Bronchus fibroblast of lung (primary cell): Measurements from ENCODE around the genes FOXJ3, RIMKLA and TMEM269.

DNA sequence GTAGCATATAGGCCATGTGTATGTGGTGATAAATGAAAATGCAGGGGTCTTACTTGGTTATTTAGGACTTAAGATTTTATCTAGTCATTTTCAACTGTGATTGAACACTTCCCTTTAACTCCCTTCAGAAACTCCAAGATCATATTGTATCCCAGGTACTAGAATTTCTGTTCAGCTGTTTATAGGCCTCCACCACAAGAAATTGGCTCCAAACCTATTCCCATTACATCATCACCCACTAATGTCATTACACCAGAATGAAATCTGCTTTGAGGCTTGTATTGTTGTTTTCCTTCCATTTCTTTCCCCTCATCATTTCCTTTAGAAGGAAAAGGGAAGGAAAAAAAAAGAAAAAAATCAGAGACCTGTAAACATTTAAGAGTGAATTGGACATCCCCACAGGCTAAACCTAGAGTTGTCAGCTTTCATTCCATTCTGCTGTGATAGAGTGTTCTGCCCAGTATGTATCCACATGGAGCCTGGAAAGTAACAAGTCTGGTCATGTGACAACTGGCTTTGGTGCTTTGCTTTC, 44.5 kb downstream of the NFYC start:
- RAMPAGE, long total RNA, result no peak

- RAMPAGE, long total RNA, result no peak
These were observed 43.6 kb upstream of the KCNQ4 start for GRCh38 chr1:40739815-40740568.

GRCh38 chr1:40818434-40819117, 35.0 kb downstream of the KCNQ4 start:
- RAMPAGE, long total RNA, result no peak

DNA sequence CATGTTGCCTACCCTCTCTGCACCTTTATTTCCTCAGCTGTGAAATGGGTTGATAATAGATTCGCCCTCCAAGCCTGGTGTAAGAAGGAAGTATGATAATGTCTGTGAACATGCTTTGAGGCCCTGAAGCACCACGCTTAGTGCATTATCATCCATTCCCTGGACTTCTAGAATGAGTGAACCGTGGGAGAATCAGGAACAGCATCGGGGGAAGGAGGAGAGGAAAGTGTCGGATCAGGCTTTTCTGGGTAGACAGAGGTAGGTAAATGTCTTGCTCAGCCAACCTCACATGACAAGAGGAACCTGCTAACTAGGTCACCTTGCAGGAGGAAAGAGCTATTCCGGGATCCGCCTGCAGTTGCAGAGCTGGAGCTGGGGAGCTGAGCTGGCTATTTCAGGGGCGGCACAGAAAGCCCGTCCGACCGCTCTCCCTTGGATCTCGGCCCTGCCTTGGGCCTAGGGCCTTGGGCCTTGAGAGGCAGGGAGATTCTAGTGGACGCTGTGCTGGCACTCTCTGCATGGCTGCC, 56.7 kb upstream of the CTPS1 start:
- RAMPAGE, long total RNA, result no peak

- RAMPAGE, long total RNA, result no peak
These were observed 4.9 kb upstream of the SLFNL1 start for GRCh38 chr1:41026287-41027061.

DNA sequence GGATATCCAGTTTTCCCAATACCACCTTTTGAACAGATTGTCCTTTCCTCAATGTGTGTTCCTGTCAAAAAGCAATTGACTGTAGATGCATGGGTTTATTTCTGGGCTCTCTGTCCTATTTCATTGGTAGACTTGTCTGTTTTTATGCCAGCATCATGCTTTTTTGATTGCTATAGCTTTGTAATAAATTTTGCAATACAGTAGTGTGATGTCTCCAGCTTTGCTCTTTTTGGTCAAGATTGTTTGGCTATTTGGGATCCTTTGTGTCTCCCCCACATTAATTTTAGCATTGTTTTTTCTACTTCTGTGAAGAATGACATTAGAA, 76.1 kb downstream of the SCMH1 start:
- RAMPAGE, long total RNA, result no peak

DNA sequence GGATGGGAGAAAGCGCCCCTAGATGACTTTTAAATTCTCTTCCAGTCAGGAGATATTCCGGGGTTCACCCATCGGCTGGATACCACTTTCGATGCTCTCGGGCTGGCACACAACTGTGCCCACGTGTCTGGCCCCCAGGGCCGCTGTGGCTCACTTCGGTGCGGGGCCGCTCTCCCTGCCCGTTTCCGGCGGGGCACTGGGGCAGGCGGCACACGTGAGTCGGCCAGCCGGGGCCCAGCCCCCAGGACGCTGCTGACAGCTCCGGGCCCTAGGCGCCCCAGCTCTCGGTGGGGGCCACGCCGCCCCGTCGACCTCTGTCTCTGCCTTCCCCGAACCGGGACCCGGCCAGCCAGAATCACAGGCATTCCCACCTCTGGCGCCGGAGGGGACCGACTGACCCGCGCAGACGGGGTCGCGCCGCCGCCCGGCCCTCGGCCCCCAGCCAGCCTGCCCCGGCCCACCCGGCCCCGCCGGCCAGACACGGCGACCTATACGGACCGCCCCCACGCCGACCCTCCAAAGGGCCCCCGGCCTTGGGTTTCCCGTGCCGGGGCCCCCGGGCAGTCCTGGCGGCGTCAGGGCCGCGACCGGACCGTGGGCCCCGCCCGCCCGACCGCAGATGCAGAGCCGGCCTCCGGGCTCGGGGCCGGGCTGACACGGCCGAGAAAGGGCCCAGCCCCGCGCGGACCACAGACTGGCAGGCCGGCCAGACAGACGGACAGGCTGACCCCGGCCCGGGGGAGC, 720 bp downstream of the SCMH1 start:
- RAMPAGE, long total RNA, result no peak

- RAMPAGE, long total RNA, result no peak
These were observed 34.8 kb downstream of the EDN2 start for GRCh38 chr1:41449698-41450150.

GRCh38 chr1:41482127-41483011, 2.1 kb downstream of the EDN2 start:
- RAMPAGE, long total RNA, result no peak

- RAMPAGE, long total RNA, result no peak
These were observed 112.4 kb downstream of the HIVEP3 start for GRCh38 chr1:41806248-41806744.

- RAMPAGE, long total RNA, result no peak
These were observed 16.7 kb downstream of the HIVEP3 start for GRCh38 chr1:41901903-41902602.

- RAMPAGE, long total RNA, result no peak
These were observed 2.2 kb downstream of the GUCA2A start for GRCh38 chr1:42162061-42163044.

GRCh38 chr1:42163045-42163648, 1.4 kb downstream of the GUCA2A start:
- RAMPAGE, long total RNA, result no peak

GRCh38 chr1:42334143-42334634, 846 bp downstream of the FOXJ3 start:
- RAMPAGE, long total RNA, result no peak

GRCh38 chr1:42334893-42335750, at the start of gene FOXJ3:
Gene FOXJ3 (minus strand): TSS chr1:42335235.
- RAMPAGE, long total RNA, result no peak

GRCh38 chr1:42380291-42381325, at the start of gene RIMKLA:
Gene RIMKLA (plus strand): TSS chr1:42380792.
- RAMPAGE, long total RNA, result no peak

DNA sequence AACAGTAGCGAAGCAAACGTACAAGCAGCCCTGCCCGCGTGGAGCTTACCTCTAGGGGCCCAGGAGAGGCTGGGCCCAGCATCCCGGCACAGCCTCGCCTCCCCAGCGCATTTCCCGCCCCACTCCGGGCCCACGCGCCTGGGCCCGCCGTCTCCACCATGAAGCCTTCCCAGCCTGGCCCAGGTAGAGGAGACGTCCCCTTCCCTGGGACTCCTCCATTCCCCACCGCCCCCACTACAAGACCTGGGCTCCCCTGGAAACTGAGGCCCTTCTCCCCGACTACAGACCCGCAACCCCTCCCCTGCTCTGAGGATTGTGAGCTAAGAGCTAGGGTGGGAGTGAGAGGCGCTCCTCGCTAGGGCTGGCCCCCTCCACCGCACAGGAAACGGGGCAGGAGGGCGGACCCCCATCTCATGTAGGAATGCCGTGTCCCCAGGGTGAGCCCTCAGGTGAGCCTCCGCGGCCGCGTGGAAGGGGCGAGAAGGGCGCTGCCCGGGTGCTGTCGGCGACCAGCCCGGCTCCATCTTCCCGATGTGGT, at the start of gene TMEM269:
Gene TMEM269, plus strand, starts transcription at position 358 of the 538 bp plus-strand sequence.
- RAMPAGE, long total RNA, result no peak

DNA sequence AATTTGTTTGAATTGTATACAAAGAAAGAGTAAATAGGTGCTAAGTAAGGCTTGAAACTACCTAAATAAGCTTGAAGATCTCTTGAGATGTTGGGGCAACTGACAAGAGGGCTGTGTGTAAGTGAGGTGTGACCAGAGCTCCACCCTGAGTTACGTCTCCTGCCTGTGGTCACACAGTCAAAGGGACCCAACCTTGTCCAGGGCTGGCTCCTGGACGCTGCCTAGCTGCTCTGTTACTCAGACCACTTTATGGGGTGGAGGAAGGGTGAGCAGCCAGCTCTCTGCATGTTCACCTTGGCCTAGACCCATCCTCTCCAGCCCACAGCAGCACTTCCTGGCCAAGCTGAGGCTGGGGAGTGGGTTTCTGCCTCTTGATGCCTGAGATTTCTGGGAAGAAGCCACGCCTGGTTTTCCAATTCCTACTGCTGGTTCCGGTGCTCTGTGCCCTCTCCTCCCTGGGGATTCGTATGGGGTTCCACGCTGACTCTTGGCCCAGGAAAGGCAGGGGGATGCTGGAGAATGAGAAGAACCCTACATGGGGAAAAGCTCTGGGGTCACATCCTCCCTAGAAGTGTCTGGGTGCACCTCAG, 24.5 kb downstream of the SLC2A1 start:
- RAMPAGE, long total RNA, result no peak

- RAMPAGE, long total RNA, result no peak
These were observed 16.8 kb downstream of the SLC2A1 start for GRCh38 chr1:42941636-42942443.

DNA sequence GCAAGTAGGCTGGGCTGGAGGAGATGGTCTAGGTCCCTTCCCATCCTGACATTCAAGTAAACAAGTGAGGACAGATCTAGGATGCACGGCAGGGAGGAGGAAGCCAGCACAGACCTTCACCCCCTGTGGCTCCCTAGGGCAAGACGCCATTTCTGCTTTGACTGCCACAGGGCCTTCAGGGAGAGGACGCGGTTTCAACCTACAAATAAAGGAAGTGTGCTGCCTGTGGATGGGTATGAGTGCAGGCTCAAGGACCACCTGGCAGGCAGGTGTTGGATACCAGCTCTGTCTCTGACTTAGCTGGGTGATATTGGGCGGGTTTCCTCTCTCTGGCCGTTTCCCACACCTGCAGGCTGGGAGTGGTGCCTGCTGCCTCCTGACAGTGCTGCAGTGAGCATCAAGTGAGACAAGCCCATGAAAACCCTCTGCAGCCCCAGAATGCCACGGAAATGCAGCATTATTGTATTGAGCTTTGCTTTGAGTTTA, 16.2 kb downstream of the SLC2A1 start:
- RAMPAGE, long total RNA, result no peak